Stomach (tissue), 7 donors: ENCODE measurements around a stretch of chr2.

GRCh38 chr2:46535235-46535924 is 6.9 kb upstream of the RHOQ start:
- PRO-cap: no peak
- RAMPAGE, long total RNA, 5 experiments: no peak in any of the 5 experiments
- RRBS: no CpG with 5 or more reads among the region's 1 CpG

DNA sequence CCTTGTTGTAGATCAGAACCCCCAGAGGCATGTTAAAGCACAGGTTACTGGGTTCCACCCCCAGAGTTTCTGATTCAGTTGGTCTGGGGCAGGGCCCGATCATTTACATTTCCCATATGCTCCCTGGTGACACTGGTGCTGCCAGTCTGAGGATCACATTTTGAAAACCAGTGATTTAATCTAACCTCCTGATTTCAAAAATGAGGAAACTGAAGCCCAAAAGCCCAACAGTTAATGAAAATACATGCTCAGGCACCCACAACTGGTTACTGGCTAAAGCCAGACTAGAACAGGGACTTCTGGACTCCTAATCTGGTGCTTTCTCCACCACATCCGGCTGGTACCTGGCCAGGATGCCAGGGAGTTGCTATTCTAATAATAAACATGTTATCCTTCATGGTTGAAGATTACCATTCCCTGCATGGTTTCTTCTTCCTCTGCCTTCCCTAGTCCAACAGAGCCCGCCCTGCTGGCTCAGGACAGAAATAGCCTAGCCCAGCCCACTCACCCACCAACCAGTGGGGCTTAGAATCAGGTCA is 35.6 kb upstream of the SOCS5 start:
- PRO-cap: no peak
- RAMPAGE, long total RNA, 5 experiments: no peak in any of the 5 experiments
- RRBS: no CpG with 5 or more reads among the region's 3 CpGs

GRCh38 chr2:46699989-46700405 is 902 bp downstream of the SOCS5 start:
- PRO-cap: no peak
- RAMPAGE, long total RNA, 5 experiments: no peak in any of the 5 experiments
- RRBS: no CpG with 5 or more reads among the region's 6 CpGs

DNA sequence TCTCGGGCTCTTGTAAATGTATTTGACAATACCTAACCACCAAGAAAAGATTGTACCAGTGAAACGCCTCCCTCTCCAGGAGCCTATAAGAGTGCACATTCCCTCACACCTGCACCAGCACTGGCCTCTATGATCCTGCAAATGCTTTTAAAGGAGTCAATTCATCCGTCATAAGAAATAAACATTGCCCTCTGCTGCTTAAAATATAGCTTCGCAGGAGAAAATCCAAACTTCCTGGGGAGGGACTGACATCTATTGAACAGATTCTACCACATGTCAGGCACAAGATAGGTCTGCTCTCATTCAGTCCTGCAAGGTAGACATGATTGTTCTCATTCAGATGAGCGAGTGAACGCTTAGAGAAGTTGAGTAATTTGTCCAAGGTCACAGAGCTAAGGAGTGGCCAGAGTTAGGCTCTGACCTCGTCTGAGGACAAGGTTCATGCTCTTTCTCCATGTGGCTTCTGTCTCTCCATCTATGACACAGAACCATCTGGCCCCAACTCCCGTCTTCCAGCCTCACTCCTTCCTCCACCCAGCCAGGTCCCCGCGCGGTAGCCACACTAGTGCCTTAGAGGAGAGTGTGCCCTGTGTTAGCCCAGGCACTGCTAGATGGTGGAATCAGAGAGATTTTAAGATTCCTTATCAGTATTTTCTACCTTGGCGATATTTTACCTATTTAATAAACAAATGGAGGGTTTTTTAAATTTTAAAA is 38.7 kb downstream of the MCFD2 start:
- PRO-cap: no peak
- RAMPAGE, long total RNA, 5 experiments: no peak in any of the 5 experiments
- RRBS: no CpG with 5 or more reads among the region's 12 CpGs

DNA sequence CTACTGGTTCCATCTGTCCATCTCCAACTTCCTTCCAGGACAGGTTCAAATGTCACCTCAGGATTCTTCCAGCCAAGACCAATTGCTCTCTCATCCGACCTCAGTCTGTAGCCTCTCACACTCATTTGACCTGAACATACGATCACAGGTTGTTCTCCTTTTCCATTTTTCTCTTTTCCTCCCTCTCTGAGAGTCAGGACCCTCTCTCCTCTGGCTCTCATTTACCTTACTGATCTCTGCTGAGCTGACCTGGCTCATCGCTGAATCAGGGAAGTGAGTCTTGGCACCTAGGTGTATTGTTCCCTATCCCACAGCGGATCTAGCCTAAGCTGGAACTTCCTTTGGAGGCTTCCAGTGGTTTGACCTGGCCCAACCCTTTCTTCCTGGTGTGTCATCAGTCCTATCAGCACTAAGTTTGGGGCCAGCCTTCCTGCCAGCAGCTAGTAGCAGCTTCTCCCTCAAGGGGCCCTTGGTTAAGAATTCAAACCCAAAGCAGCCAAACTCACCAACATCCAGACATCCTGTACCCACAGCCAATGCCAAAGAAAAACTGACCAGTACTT is 1.7 kb downstream of the MCFD2 start:
- PRO-cap: bidirectional peak, plus-strand start at position 406 of the sequence, minus-strand start at position 280 of the sequence
- RAMPAGE, long total RNA, 5 experiments: no peak in any of the 5 experiments
- RRBS: no CpG with 5 or more reads among the region's 4 CpGs

DNA sequence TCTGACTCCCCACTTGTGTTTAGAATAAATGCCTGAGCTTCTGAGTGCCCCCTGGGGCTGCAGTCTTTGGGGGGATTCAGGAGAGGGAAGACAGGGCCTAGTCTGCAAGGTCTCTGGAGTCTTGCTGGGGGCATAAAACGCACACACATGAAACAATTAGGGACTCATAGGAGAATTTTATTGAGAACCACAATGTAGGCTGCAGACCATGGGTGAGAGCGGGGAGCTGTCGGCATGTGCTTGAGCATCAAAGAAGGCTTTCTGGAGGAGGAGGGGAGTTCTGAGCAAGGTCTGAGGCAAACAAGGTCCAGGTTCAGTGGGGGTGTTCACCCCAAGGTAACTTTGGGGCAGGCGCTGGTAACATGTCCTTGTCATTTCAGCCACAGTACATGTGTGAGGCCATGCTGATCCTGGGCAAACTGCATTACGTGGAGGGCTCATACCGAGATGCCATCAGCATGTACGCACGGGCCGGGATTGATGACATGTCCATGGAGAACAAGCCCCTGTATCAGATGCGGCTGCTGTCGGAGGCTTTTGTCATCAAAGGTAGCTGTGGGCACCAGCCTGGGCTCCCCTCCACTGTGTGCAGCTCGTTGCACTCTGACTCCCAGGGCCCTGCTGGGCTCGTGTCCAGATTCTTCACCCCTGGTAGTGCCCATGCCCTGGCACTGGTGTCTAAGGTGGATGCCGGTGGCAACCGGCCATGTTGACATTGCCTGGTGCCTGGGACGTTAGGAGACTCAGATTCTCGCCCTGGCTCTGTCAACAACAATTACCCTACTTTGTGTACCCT is 15.6 kb downstream of the TTC7A start:
- PRO-cap: no peak
- RAMPAGE, long total RNA, 5 experiments: start-site peak on the plus strand in 1 of 5 experiments, centred at position 521 of the sequence, 11 reads per replicate
- RRBS: no CpG with 5 or more reads among the region's 17 CpGs

GRCh38 chr2:46957293-46957997 is 16.4 kb downstream of the TTC7A start:
- PRO-cap: no peak
- RAMPAGE, long total RNA, 5 experiments: start-site peak on the plus strand in 1 of 5 experiments, at chr2:46957352-46957611 at its widest, 7 reads per replicate
- RRBS: no CpG with 5 or more reads among the region's 7 CpGs

DNA sequence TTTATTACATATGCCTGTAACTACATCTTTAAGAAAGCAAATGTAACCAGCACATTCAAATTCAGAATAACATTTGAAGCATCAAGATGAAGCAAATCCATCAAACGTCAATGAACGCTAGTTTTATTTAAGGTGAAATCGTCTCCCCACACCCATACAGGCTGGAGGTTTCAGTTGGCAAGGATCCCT is 1.6 kb downstream of the CALM2 start:
- PRO-cap: no peak
- RAMPAGE, long total RNA, 5 experiments: no peak in any of the 5 experiments
- RRBS: no CpG with 5 or more reads among the region's 3 CpGs

DNA sequence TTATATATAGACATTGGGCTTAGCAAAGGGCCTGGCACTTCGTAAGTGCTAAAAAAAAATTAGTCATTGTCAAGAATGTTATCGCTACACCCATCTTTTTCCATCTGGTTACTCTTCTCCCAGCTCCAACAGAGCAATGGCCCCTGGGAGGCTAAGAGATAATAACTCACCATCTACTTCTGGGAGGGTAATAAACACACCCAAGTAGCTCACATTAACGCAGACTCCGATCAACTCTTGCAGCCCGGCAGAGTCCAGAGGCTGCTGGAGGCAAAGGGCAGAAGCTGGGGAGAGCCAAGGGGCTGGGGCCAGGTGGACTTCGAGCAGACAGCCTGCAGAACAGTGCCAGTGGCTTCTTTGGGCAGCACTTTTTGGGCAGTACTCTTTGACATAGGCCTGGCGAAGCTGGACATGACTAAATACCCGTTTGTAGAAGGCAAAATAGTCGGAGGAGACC is 42.8 kb upstream of the CALM2 start:
- PRO-cap: no peak
- RAMPAGE, long total RNA, 5 experiments: no peak in any of the 5 experiments
- RRBS: no CpG with 5 or more reads among the region's 9 CpGs

- PRO-cap: no peak
- RAMPAGE, long total RNA, 5 experiments: no peak in any of the 5 experiments
- RRBS: 65% methylated on average over 3 of the region's 7 CpGs
Measured at GRCh38 chr2:47226582-47227304, 50.4 kb upstream of the CALM2 start.

GRCh38 chr2:47309524-47310008 is 59.5 kb upstream of the EPCAM start:
- PRO-cap: no peak
- RAMPAGE, long total RNA, 5 experiments: no peak in any of the 5 experiments
- RRBS: no CpG with 5 or more reads among the region's 5 CpGs

DNA sequence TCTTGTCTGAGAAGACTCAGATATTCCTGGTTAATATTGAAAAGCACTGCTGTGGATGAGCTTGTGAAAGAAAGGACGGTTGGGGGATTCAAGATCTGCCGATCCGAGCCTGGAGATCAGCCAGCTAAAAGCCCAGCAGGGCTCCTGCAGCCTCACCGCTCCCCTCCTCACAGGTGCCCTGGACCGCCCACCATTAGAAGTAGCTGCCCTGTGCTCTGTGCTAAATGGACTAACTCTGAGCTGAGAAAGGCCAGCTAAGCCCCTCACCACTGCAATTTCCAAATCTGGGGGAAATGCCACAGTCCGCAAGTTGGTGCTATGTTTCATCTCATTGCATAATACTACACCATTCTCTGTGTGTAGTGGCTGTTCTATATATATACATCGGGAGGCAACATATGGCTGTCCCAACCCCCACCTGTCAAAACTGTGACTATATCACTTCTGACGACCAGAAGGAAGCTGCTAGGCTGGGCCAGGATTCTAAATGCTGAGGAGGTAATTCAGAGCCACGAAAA is 50.7 kb downstream of the KCNK12 start:
- PRO-cap: no peak
- RAMPAGE, long total RNA, 5 experiments: no peak in any of the 5 experiments
- RRBS: no CpG with 5 or more reads among the region's 9 CpGs

DNA sequence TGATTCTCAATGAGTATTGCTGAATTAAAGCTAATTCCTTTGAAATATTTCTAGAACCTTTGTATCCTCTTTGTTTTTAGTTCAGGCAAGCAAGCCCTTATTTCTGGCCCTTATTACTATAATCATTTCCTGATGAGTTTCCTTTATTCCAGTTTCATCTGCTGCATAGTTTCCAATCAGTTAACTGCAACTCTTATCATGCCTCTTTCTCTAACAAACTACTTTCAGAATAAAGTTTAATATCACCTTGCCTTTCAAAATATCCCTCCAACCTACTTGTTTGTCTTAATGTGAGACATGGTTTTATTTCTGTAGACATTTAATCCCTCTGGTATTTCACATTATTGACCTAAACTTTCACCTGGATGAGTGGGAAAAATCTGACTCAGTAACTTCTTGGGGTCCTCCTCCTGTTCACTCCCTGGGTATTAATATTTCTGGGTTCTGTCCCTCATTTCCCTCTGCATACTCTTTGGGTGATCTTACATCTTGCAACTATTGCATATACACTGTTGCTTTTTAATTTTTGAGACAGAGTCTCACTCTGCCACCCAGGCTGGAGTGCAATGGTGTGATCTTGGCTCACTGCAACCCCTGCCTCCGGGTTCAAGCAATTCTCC is 27.9 kb downstream of the MSH6 start:
- PRO-cap: no peak
- RAMPAGE, long total RNA, 5 experiments: start-site peak on the minus strand in 1 of 5 experiments, centred at position 348 of the sequence, 5 reads per replicate
- RRBS: no CpG with 5 or more reads among the region's 1 CpG

GRCh38 chr2:47838664-47839123 is 55.7 kb downstream of the MSH6 start:
- PRO-cap: no peak
- RAMPAGE, long total RNA, 5 experiments: start-site peak on the minus strand in 3 of 5 experiments, at chr2:47838835-47839079 at its widest, 10 to 20 reads per replicate
- RRBS: no CpG with 5 or more reads among the region's 4 CpGs

DNA sequence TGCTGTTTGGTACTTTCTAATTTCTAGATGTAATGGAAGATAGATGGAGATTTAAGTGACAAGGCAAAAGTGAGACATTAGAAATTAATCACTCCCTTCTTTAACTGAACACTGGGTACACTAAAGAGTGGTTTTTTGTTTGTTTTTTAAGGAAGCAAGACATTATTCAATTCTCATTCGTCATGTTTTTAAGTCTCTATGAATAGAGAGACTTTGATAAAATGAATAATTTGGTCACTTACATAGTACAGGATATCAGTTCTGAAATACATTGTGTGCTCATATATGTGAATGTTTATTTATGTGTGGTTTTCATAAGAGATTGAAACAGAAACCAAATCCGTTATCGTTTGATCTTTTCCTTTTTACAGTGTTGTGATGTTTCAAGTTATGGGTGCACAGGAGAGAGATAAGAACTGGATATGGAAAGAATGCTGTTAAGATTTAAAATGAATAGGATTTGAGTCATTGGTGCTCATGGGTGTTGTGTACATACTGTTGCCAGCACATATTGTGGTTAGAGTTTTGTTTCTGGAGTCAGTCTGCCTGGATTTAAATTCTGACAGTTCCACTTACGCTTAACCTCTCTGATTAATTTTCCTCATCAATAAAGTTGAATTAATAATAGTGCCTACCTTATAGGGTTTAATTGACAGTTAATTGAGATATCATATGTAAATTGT is 29.6 kb downstream of the FOXN2 start:
- PRO-cap: no peak
- RAMPAGE, long total RNA, 5 experiments: no peak in any of the 5 experiments
- RRBS: no CpG with 5 or more reads among the region's 4 CpGs

DNA sequence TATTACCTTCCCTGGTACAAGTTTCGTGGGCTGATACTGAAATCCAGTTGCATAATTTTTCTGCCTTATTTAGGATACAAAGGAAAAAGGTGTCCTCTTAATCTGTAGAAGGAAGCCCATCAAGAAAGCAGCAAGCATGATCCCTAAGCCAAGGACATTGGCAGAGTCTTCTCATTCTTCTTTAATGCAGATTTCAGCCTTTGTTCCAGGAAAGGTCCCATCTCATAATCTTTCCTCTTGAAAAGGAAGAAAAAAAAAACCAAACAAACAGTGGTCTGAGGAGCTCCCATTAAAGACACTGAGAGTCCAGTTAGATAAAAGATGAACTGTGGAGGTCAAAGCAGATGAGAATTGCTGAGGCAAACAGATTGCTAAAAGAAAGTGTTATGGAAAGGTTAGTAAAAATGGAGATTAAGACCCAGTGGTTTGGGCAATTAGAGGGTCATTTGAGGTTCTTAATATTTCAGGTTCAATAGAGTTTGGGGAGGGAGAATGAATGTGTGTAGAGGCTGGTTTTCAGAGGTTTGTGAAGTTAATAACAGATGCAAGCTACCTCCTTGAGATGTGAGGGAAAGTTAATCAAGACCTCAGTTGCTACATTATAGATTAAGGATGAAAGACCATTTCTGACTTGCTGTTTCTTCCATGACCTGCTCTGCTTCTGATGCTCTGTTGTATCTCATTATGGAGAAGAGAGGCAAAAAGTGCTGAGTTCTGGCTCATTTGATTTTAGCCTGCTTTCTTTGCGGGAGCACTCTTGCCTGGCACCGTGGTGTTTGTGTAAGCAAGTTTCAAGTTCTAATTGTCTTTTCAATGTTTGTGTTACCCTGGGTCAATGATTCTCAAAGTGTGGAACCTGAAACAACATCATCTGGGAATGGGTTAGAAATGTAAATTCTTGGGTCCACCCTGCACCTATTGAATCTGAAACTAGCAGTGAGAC is 3.5 kb downstream of the PPP1R21 start:
- PRO-cap: no peak
- RAMPAGE, long total RNA, 5 experiments: no peak in any of the 5 experiments
- RRBS: no CpG with 5 or more reads among the region's 3 CpGs

- PRO-cap: no peak
- RAMPAGE, long total RNA, 5 experiments: no peak in any of the 5 experiments
- RRBS: no CpG with 5 or more reads among the region's 5 CpGs
Measured at GRCh38 chr2:51012732-51013468, 19.0 kb downstream of the NRXN1 start.

DNA sequence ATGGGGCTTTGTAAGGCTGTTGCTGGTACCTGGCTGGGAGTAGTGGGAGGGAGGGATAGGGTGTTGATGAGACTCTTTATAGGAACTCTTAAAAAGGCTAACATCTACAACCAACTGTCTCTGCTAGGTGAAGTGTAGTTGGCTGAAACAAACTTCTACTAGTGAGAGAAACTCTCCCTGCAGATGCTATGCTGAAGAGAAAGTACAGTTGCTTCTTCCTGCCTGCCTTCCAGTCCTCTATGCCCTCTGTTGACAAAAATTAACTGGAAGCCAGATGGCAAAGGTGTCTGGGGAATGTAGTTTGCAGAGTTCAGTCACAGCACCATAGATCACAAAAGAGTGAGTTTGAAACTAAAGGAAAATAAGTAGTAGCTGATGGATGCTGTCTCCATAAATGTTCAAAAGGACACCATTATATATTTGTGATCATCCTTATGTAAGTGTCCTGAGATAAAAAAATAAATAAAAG is 958.7 kb upstream of the NRXN1 start:
- PRO-cap: no peak
- RAMPAGE, long total RNA, 5 experiments: no peak in any of the 5 experiments

GRCh38 chr2:53259054-53259599 is 508.5 kb upstream of the CHAC2 start:
- PRO-cap: no peak
- RAMPAGE, long total RNA, 5 experiments: no peak in any of the 5 experiments
- RRBS: no CpG with 5 or more reads among the region's 12 CpGs

GRCh38 chr2:53353475-53353854 is 414.1 kb upstream of the CHAC2 start:
- PRO-cap: no peak
- RAMPAGE, long total RNA, 5 experiments: no peak in any of the 5 experiments
- RRBS: no CpG with 5 or more reads among the region's 3 CpGs